ENCODE measurements around a stretch of chr9.

DNA sequence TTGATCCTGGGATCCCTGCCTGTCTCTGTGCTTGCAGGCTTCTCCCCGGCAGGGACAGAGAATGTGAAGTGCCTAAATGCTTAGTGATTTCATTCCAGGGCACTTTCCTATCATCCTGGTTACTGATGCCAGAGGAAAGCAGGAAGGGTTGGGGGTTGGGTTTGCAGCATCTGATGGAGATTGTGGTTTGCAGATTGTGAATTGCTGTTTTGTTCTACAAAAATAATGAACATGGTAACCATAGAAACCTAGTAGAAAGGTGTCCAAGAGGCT is 397.5 kb downstream of the GADD45G start:
- RRBS: no CpG with 5 or more reads among the region's 1 CpG

- RRBS: no CpG with 5 or more reads among the region's 3 CpGs
These were observed 404.6 kb downstream of the GADD45G start for GRCh38 chr9:90009522-90009802.

GRCh38 chr9:90942554-90943086 is 141.0 kb downstream of the SYK start:
- RRBS: no CpG with 5 or more reads among the region's 9 CpGs

- RRBS: no CpG with 5 or more reads among the region's 1 CpG
These were observed 174.8 kb downstream of the AUH start for GRCh38 chr9:91186917-91187258.

DNA sequence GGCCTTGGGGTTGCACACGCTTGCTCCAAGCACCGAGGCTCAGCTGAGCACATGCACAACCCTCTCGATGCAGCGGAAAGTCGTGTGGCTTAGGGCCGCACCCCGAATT is 167.8 kb downstream of the AUH start:
- RRBS: no CpG with 5 or more reads among the region's 7 CpGs

DNA sequence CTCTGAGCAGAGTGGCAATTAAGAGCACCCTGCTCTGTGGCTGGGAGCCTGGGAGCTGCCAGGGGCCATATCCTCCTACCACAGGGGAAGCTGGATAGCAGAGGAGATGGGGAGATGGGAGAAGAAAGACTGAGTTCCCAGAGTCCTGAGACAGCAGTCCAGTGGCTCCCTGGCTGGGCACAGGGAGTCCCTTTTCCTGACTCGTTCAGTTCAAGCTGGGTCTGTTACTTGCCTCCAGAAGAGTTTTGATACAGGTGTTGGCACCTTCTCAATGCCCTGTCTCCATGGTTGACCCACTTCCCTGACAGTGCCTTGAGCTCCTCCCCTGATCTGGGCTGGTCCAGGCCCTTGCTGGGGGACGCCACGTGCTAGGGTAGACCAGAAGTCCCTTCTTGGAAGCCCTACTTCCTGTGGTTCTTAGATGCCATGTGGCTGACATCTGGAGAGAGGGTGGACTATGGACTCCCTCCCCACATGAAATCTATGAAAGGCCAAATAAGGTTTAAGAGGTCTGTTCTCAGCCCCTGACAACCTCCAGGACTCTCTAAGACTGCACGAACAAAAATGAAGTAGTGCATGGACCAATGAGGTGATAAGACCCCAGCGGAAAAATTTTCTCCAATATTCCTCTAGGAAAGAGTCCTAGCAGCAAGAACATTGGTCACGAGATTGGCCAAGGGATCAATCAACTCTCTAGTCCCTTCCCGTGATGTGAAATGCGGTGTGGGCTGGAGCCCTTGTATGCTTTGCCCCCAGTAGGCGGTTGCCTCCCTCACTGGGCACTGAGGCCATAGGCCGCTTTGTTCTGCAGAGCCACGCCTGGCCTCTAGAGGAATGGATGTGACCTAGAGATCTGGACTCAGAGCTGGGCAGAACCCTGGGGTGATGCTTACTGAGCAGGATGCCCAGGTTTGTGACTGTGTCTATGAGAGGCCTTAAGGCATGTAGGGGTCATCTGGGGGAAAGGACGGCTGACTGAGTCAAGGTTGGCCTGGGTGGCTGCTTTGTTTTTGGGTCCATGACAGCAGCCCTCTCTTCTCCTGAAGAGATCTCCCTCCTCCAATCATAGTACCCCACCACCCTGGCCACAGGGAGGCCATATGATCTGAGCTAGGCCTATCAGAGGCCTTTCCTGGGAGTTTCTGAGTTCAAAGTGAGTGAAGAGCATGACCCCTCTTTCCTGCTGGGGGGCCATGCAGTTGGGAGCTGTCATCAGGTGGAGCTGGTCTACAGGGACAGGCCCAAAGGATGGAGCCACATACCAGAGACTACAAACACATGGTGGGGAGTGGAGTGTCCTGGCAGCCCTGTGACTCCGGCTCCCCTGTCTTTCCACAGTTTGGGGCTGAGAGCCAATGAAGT is 165.8 kb downstream of the AUH start:
- RRBS: no CpG with 5 or more reads among the region's 13 CpGs

DNA sequence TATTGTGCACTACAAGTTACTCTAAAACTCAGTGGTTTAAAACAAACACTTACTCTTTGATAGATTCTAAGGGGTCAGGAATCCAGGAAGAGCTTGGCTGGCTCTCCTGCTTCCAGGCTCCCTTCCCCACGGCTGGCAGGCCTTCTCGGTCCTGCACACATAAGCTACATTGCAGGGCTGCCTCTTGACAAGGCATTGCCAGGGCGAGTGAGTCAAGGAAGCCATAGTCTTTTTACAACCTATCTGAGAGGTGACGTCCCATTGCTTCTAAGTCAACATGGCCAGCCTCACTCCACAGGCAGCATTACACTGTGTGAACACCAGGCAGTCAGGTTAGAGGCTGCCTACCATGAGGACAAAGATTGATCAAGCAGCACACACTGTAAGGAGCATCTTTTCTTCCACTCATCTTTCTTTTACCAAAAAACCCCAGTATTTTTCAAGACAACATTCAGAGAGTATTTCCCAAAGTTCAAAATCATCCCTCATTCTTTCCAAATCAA is 119.7 kb downstream of the AUH start:
- RRBS: no CpG with 5 or more reads among the region's 4 CpGs

DNA sequence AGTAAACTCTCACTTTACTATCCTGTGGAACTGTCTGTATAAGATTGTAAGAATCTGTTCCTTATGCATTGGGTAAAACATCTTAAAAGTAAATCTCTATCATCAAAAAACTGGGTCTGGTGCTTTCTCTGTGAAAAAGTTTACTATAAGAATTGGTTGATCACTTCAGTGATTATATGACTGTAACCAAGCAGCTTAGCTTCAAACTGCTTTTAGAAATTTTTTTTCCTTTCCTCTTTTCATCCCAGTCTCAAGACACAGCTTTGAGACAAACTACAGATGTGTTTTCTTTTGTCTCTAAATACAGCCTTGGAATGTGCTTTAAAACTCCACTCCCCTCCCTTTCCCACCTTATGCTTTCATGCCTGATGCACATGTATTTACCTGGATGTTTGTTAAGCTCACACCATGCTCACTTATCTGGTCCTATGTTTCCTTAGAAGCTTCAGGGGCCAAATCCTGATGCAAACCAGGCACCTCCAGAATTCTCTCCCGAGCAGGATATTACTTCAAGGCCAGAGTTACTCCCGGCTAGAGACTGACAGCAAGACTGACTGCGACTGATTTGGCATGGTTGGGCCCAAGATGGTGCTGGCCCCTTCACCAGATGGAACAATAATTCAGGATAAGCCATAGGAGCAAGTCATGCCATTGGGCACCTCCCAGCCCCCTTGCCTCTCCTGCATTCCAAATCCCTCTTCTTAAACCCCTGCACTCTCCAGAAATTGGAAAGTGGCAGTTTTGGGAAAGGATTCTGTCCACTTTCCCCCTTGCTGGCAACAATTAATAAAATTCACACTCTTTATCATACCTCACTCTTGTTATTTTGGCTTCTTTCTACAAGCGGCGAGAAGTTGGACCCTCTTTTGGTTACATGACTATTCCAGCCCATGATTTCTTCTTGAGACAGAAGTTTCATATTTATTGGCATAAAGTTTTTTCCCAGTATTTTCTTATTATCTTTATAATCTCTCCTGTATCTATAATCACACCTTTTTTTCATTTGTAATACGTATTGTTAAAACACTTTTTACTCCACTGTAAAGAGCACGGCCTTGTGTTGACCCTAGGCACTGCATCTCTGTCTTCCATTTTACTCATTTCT is 43.3 kb downstream of the AUH start:
- RRBS: no CpG with 5 or more reads among the region's 7 CpGs

- RRBS: 2% methylated on average over 43 of the region's 112 CpGs
These were observed 596 bp upstream of the NFIL3 start for GRCh38 chr9:91423944-91424912.

DNA sequence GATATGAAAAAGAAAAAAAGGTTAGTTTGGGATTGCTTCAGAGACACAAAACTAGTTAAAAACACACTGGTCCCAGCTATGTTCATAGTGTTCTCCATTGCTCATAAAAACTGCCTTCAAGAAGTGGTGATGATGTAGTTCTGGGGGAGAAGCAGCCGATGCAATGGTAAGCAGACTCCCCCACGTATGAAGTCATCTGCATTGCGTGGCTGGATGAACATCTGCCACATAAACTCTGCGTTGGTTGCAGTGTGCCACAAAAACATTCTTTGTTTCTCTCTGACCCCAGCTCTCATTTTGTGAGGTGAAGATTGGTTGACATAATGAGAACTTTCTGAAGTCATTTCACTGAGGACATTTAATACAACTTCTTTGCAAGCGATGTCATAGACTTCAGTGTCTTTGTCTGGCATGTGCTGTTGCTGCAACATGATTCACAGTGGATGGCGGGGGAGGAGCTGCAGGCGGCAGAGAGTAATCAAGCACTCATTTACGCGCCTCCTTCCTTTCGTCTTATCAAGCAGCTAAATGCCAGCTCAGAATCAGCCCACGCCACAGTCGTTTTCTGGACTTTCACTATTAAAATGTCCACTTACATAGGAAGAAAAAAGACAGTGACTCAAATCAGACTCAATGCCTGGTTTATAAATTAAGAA is 91.5 kb upstream of the NFIL3 start:
- RRBS: no CpG with 5 or more reads among the region's 12 CpGs

- RRBS: 5% methylated on average over 1 of the region's 14 CpGs
These were observed 110.4 kb downstream of the ROR2 start for GRCh38 chr9:91839499-91840216.

DNA sequence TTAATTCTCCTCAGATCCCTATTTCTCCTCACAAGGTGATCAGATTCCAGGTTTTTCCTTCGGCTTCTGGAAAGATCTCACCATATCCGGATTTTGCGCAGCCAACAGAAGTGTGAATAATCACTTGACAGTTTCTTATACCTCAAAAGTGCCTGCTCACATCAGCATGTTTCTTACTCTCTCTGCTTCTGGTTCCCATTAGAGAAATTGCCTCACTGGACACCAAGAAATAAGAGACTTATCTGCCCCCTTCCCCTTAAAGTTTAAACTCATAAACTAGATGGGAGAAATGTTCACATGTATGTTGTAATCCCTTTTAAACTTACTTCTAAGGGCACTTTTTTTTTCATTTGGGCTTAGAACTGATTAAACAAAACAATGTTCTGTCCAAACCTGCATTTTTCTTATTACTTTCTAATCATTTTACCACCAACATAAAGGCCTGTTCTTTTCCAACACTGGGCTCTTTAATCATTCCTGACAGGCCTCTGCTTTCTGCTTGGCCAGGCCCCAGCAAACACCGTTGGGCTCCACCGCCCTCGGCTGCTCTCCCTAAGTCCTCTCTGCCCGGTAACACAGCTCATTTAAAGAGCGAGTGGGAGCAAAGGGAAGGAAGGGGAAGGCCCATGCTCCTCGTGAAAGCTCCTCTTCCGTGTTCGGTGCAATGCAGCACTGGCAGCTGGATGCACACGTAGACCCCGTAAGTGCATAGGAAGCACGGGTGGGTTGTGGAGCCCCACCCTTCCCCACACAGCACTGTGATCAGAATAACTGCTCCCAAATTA is 53.4 kb downstream of the ROR2 start:
- RRBS: no CpG with 5 or more reads among the region's 14 CpGs

GRCh38 chr9:91948083-91949293 is 1.5 kb downstream of the ROR2 start:
- RRBS: 3% methylated on average over 11 of the region's 67 CpGs

DNA sequence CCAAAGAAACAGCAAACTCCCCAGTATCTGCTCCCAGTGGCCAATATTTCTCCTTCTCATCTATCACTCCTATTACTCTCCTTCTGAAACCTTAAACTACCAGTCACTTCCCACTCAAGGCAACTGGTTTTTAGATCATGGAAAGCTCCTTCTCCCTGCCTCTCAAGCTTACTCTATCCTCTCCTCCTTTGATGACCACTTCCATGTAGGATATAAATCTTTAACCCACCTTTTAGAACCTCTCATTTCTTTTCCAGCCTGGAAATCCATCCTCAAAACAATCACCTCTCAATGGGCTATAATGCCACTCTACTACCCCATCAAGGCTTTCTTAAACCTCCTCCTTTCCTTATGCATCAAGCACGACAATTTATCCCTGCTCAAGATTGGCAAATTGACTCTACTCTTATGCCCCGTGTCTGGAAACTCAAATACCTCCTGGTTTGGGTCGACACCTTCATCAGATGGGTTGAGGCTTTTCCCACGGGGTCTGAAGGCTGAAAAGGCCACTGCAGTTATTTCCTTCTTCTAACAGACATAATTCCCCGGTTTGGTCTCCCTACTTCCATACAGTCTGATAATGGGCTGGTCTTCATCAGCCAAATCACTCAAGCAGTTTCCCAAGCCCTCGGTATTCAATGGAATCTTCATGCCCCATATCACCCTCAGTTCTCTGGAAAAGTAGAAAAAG is 38.7 kb downstream of the SPTLC1 start:
- RRBS: no CpG with 5 or more reads among the region's 6 CpGs

DNA sequence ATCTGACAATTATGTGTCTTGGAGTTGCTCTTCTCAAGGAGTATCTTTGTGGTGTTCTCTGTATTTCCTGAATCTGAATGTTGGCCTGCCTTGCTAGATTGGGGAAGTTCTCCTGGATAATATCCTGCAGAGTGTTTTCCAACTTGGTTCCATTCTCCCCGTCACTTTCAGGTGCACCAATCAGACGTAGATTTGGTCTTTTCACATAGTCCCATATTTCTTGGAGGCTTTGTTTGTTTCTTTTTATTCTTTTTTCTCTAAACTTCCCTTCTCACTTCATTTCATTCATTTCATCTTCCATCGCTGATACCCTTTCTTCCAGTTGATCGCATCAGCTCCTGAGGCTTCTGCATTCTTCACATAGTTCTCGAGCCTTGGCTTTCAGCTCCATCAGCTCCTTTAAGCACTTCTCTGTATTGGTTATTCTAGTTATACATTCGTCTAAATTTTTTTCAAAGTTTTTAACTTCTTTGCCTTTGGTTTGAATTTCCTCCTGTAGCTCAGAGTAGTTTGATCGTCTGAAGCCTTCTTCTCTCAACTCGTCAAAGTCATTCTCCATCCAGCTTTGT is 28.4 kb downstream of the SPTLC1 start:
- RRBS: no CpG with 5 or more reads among the region's 8 CpGs

DNA sequence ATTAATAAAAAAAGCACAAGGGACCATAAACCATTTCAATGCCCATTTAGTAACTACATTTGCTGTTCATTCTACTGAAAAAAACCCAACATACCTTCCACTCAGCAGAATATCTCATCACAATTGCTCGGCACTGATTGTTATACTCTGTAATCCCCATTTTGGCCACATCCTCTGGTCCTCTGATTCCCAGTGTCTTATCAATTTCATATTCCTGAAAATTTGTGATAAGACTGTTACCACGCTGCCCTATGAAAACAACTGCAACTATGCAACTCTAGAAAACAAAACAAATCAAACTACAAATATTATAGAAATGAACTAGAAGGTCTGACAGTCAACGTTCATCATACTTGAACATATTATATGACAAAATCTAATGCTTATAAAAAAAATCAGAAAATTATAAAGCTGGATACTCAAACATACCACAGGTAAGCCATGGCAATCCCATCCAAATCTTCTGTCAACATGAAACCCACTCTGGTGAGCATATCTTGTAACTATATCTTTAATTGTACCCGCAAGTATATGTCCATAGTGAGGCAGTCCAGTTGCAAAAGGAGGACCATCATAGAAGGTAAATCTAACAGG is 5.7 kb downstream of the IARS1 start:
- RRBS: no CpG with 5 or more reads among the region's 4 CpGs

- RRBS: no CpG with 5 or more reads among the region's 2 CpGs
These were observed 14.7 kb downstream of the NOL8 start for GRCh38 chr9:92310457-92310839.

DNA sequence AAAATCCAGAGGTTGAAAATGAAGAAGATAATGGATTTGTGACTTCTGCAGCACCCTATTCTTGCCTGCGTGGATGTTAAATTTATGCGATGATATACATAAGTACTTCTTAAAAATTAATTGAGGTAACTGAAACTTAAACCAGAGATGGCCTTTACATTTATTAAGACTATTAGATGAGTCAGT is 224 bp downstream of the OGN start:
- RRBS: no CpG with 5 or more reads among the region's 2 CpGs

DNA sequence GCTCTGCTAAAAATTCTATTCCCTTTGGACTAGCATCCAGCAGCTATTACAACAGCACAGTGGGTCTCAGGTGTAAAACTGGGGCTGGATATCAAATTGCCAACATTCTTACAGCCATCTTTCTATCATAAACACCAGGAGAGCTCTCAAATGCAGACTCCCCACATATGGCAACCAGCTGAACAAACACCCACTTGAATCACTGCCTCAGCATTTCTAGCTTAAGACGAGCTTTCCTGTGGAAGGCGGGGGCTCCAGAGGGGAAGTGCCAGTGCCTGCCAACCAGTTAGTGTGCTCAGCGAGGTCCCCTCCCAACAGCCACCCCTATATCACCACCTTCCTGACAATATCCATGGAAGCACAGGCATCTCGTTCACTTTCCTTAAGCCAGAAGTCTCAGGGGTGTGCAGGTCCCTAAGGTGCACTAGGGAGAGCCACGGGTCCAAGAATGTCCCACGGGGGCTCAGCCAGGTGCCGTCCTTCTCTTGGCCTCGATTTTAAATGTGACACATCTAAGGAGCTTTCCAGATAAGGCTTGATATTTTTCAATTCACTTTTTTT is 62.1 kb downstream of the IPPK start:
- RRBS: no CpG with 5 or more reads among the region's 8 CpGs

- RRBS: no CpG with 5 or more reads among the region's 17 CpGs
These were observed 54.9 kb downstream of the IPPK start for GRCh38 chr9:92614832-92615635.